HCT116 (cell line): ENCODE measurements around the genes TMEM161A and GMIP.

DNA sequence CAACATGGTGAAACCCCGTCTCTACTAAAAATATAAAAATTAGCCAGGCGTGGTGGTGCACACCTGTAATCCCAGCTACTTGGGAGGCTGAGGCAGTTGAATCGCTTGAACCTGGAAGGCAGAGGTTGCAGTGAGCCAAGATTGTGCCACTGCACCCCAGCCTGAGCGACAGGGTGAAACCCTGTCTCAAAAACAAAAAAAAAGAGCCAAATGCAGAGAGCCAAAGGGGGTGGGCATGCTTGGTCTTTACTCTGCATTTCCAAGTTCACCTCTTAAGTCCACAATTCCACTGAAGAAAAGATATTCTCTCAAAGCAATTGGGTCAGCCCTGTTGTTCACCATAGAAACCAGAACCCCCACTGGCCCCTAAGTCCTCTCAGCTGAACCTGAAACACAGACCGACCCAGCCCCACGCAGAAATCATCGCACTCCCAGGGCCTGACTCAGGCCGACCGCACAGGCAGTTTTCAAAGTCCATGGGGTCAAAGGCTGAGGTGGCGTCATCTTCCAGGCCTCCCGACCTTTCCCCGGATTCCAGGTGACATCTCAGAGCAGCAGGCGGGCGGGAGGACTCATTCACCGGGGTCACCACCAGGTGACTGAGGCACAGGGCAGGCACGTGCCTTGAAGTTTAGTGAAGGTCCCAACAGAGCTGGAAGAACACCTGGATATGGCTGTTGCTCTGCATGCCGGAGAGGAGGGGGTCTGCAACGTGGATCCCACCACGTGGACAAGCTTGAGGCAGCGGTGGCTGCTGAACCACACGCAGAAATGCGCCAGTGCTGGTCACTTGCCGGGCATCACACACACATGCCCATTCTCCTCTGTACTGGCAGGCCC is 33.2 kb downstream of the SLC25A42 start:
- RRBS: 93% methylated on average over 9 of the region's 23 CpGs

DNA sequence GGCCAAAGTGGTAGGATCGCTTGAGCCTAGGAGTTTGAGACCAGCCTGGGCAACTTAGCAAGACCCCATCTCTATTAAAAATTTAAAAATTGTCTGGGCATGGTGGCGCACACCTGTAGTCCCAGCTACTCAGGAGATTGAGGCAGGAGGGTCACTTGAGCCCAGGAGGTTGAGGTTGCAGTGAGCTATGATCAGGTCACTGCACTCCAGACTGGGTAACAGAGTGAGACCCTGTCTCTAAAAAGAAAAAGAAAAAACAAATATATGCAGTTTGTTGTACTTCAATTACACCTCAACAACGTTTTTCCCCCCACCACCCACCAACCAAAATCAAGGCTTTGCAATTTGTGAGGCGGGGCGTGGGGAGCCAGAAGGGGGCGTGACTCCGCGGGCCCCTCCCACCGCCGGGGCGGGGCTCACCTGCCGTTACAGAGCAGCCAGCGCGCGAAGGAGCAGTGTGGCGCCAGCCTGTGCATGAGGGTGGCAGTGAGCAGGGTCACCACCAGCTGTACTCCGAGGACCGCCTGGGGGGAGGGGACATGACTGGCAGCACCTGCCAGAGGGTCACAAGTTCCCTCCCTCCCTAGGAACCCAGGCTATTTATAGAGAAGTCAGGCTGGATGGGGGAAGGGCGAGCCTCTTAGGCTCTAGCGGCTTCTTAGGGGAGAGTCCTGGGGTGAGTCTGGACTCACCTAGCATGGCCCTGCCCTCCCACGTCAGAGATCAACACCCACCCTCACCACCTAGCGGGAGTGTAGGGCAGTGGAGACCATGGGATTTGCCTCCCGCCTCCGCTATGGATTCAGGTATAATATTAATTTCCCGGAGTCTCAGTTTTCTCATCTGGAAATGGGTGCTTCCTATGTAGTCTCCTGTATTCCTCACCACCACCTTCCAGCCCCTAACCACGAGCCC is 3.7 kb downstream of the TMEM161A start:
- RRBS: no CpG with 5 or more reads among the region's 26 CpGs

GRCh38 chr19:19138182-19138770 is at the start of gene TMEM161A:
TMEM161A (minus strand) TSS chr19:19138478.
- RRBS: 1% methylated on average over 12 of the region's 39 CpGs

GRCh38 chr19:19346597-19347176 is 26.1 kb downstream of the MAU2 start:
- RRBS: no CpG with 5 or more reads among the region's 7 CpGs

DNA sequence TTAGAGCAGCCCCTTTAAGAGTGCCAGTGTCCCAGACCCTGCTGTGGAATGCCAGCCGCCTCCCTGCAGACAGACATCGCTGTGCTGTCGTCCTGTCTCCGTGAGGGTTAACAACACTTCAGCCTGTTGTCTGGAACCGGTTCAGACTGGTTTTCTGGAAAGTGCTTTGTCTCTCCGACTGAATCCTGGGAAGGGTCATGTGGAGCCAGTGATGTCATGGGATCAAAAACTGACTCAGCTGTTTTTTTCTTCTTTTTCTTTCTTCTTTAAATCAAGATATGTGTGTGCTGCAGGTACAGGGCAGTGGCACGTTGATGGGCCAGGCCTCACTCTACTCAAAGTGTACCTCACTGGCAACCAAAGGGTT is 51.0 kb downstream of the TSSK6 start:
- RRBS: no CpG with 5 or more reads among the region's 7 CpGs

- RRBS: no CpG with 5 or more reads among the region's 8 CpGs
Measured at GRCh38 chr19:19503240-19503622, 12.1 kb downstream of the TSSK6 start.

DNA sequence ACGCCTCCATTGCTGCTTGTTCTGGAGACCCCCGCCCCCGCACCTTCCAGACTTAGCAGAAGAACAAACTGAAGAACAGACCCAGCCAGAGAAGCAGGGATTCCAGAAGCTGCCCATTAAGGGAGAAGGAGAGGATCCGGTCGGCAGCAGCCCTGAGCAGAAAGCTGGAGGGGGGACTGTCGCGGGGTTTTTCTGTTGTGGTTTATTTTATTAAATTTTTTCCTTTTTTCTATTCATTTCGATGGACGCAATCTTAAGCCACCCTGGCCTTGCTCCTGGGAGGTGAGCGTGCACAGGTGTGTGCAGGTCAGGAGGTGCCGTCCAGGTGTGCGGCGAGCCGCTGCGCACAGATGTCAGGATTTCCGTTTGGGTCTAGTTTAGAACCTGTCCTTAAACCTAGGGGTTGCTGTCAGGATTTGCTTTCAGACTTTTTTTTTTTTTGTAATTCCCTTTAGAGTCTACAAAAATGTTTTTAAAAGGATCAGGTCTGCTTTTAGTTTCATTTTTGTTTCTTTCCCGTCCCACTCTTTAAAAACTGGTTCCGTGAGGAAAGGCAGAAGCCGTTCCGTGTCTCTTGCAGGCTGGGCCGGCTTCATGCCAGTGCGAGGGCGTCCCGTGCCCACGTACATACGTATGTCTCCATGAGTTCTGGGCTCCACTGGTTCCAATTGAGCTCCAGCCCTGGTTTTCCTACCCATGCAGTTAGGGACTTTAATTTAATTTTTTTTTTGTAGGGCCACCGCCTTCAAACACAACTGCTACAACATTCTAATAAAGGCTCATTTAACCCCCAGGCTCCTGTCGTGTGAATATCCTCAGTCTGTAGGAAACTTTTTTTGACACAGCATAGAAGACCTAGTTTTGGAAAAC is 8.9 kb downstream of the TSSK6 start:
- RRBS: no CpG with 5 or more reads among the region's 28 CpGs

GRCh38 chr19:19546689-19547343 is 8.8 kb downstream of the CILP2 start:
- RRBS: 96% methylated on average over 11 of the region's 23 CpGs

- RRBS: no CpG with 5 or more reads among the region's 35 CpGs
Measured at GRCh38 chr19:19569860-19570791, 32.1 kb downstream of the CILP2 start.

- RRBS: no CpG with 5 or more reads among the region's 1 CpG
Measured at GRCh38 chr19:19605862-19606459, 12.5 kb downstream of the PBX4 start.

GRCh38 chr19:19613567-19614018 is 4.9 kb downstream of the PBX4 start:
- RRBS: no CpG with 5 or more reads among the region's 4 CpGs

DNA sequence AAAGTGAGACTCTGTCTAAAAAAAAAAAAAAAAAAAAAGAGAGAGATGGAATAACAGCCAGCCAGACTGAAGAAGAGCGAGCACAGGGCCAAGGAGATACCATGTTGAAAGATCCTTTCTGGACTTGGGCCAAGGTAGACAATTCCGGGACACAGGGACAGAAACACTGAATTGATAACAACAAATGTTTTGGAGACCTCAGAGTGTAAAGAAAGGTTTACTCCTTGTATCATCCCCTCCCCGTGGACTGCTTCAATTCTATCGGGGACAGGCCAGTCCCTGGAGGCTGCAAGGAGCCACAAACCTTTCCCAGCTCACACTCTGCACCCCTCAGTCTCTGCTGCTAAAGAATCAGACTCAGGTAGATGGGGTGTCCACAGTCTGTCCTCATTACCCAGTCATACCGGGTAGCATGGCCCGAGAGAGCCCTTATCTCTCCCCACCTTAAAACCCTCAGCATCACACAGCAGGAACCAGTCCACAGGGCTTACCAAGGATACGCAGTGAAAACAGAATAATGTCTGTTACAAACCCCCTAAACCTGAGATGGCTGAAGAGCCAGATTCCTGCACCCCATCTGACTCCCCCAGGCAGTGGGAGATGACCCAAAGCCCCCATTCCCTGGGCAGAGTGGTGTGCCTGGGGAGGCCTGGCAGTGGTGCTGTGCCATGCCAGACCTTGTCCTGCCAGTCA is 4.4 kb downstream of the LPAR2 start:
- RRBS: no CpG with 5 or more reads among the region's 7 CpGs

DNA sequence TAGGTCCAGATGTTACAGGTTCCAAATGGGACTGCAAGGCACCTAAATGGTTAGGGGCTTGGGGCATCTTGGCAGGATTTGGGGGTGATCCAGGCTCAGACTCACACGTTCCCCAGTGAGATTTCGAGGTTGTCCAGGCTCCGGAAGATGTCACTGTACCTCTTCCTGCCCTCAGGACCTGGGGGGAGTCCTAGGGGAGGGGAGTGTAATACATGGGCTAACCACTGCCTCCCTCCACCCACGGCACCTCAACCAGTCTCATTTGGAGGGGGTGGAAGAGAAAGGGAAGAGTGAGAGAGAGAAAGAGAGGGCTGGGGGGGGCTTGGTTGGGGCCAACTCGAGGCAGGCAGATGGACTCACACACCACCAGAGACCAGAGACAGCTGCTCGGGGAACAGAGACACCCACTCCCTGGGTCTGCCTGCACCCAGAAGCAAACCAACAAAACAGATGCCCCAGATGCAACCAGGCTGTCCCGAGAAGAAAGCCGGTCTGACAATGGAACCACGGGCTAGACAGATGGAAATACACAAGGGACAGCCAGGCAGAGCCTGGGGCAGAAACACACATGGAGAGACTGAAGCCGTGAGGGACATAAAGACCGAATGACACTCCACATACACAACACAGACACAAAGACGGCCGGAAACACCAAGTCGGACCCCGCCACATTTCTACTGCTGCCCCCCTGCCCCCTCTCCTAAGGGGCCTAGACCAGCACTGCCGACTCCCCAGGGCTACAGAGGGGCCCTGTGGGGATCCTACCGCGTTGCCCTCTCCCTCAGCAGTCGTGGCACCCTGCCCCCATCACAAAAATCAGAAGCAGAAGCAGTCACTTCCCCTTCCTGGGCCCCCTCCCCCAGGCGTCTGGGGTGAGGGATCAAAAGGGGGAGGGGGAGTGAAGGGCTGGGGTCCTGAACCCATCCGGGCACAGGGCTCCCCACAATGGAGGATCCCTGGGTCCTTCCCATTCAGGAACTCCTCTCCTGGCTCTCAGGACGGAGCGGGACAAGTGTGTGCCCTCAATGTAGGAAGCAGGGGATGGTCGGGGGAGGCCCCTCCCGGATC is 693 bp downstream of the GMIP start:
- RRBS: no CpG with 5 or more reads among the region's 25 CpGs

- RRBS: no CpG with 5 or more reads among the region's 33 CpGs
Measured at GRCh38 chr19:19643498-19643845, at the start of gene GMIP. GMIP (minus strand) TSS chr19:19643657.

GRCh38 chr19:19649301-19649979 is 6.0 kb upstream of the GMIP start:
- RRBS: 98% methylated on average over 7 of the region's 27 CpGs

- RRBS: no CpG with 5 or more reads among the region's 13 CpGs
Measured at GRCh38 chr19:19762522-19763062, 29.7 kb upstream of the ZNF14 start.

DNA sequence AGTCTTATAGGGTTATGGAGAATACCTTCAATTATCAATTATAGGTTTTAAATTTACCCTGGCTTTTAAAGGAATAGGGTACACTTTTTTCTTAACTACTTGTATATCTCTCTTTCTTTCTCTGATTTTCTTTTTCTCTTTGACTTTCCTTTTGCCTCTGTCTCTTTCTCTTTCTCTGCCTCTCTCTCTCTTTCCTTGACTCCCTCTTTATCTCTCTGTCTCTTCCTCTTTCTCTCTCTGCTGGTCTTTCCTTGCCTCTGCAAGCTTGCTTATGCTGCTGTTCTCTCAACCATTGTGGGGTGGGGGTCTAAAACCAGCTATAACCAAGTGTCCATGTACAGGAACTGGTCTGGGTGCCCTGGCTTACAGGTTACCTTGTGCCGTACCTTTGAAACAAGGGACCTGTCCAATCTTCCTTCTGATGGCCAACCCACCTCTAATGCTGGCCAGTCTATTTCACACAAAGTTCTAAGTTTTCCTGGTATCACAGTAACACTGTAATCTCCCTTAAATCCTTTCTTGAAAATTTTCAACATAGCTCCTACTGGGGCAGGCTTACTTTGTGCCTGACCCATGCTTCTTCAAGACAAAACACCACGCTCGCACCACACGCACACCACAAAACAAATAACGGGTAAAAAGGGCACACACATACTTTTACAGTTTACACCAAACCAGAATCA is 36.7 kb downstream of the ZNF506 start:
- RRBS: no CpG with 5 or more reads among the region's 5 CpGs

DNA sequence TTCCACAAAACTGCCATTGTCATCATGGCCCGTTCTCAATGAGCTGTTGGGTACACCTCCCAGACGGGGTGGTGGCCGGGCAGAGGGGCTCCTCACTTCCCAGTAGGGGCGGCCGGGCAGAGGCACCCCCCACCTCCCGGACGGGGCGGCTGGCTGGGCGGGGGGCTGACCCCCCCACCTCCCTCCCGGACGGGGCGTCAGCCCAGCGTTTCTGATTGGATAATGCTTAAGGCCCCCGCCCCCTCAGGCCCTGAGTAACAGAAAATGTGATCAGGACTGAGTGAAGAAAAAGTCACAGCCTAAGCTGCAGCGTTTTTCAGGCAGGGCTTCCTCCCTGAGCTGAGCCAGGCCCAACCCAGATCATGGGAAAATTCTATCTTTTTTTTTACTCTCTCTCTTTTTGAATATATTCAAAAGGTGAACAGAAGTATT is 14.5 kb upstream of the ZNF486 start:
- RRBS: no CpG with 5 or more reads among the region's 15 CpGs

GRCh38 chr19:20153282-20154000 is 13.6 kb upstream of the ZNF486 start:
- RRBS: no CpG with 5 or more reads among the region's 6 CpGs

GRCh38 chr19:20228014-20228499 is 61.0 kb downstream of the ZNF486 start:
- RRBS: no CpG with 5 or more reads among the region's 4 CpGs